Endometrial microvascular endothelial cells (primary cell): ENCODE measurements around a stretch of chr20.

GRCh38 chr20:4011100-4011637 lies 4.2 kb downstream of the RNF24 start:
- RAMPAGE, long total RNA = no peak

DNA sequence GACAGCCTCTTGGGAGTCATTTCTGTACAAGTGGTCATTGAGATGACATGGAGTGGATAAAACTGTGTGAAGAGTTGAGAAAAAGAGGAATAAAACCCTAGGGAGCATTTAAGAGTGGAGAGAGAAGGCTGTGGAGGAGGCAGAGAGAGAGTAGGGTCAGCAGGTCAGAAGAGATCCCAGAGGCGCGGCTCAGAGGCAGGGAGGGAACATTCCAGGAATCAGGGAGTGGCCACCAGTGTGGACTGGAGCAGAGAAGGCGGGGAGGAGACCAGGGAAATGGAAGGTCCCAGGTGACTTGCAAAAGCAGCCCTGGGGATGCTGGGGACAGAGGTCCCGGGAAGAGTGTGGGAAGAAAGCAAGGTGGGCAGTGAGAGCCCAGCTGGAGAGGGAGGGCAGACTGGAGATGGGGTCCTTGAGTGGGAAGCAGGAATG lies 31.6 kb downstream of the ADRA1D start:
- RAMPAGE, long total RNA = no peak

DNA sequence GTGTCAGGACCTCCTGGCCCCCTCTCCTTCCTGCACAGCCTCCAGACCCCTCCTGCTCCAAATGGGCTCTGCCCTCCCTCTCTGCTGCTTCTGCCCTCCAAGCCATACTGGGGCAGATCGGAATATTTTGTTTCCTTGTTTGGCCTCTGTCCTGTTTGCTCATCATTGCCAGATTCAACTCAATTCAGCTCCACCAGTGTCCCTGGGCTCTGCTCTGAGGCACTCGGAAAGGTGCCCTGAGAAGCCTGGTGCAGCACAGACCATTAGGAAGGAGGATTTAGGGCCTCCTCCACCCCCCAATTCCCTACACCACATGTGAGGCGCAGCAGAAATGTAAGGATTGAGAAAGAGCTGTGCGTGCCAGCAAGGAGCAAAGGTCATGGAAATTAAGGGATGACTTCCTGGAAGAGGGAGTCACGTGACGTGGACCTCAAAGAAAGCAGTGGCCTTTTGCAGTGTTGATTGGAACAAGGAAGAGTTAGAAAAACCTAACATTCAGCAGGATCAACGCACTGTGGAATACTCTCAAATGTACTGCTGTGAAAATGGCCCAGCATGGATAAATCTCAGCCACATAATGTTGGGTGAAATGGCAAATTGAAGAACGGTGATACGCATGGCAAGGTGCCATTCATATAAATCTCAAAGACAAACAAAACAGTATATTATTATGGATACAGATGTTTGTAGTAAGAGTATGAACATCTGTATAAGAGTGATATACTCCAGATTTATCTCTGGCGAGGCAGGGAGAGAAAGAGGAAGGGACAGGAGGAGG lies 4.2 kb downstream of the ADRA1D start:
- RAMPAGE, long total RNA = no peak

DNA sequence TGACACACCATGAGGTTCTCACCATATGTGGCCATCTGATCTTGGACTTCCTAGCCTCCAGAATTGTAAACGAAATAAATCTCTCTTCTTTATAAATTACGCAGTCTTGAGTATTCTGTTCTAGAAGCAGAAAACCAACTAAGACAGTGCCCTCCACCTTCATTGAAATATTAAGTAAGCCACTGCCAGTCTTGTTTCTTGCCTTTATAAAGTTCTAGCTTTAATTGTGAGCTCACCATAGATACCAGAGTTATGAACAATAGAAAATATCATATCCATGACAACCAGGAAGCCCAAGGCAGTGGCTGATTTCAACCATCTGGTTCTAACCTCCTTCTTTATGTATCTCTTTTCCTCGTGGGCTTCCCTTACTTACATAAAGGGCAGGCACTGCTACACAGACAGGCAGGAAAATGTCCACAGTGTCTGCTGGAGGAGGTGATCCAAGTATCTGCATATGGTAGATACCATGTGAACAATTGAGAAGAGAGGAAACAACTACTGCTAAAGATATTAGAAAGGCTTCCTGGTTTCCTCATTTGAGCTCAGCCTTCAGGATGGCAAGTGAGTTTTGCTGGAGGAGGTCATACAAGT lies 29.8 kb upstream of the PRNP start:
- RAMPAGE, long total RNA = no peak

GRCh38 chr20:4666012-4666705 lies 20.1 kb upstream of the PRNP start:
- RAMPAGE, long total RNA = no peak

GRCh38 chr20:4703622-4704355 lies 17.5 kb downstream of the PRNP start:
- RAMPAGE, long total RNA = no peak

DNA sequence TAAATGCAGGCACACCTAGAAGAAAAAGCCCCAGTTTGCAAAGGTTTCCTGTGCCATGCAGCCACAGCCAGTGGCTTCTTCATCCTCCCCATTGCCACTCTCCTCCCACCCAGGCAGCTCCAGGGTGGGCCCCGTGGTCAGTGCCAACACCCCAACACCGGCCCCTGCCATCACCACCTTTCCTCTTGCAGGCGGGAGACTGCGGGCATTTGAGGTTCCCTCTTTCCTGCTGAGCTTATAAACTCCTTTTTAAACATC lies 62.5 kb upstream of the RASSF2 start:
- RAMPAGE, long total RNA = no peak

GRCh38 chr20:4886571-4887174 lies 63.3 kb upstream of the RASSF2 start:
- RAMPAGE, long total RNA = no peak

GRCh38 chr20:4918571-4918854 lies 82.8 kb downstream of the SLC23A2 start:
- RAMPAGE, long total RNA = no peak

DNA sequence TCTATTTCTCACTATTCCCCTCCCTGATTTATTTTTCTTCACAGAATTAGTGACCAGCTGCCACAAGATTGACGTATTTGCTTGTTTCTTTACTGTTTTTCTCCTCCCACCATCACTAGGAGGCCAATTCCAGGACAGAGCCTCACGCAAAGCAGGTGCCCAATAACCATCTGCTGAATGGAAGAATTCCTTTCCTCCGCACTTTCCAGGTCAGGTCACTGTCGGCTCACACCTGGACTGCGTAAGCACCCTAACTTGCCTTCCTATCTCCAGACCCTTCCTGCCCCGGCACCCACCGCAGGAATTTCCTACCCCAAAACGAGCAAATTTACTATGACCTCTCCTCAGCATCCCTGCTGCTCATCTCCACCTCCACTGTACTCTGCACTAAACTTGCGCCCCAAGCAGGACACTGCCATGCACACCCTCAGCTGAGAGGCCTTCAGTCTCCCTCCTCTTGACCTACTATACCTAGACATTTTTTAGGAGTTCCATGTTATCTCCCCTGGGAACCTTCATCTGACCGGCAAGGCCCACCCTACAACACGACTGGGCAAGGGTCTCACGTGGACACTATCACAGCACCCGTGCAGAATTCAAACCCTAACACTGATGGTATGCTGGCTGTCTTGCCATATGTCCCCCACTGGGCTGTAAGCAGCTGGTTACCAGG lies 75.8 kb downstream of the SLC23A2 start:
- RAMPAGE, long total RNA = no peak

- RAMPAGE, long total RNA = start-site peak on the minus strand at chr20:5126561-5126645, 82 and 94 reads in 2 replicates
Observed at GRCh38 chr20:5126298-5126643, 537 bp upstream of the CDS2 start.

DNA sequence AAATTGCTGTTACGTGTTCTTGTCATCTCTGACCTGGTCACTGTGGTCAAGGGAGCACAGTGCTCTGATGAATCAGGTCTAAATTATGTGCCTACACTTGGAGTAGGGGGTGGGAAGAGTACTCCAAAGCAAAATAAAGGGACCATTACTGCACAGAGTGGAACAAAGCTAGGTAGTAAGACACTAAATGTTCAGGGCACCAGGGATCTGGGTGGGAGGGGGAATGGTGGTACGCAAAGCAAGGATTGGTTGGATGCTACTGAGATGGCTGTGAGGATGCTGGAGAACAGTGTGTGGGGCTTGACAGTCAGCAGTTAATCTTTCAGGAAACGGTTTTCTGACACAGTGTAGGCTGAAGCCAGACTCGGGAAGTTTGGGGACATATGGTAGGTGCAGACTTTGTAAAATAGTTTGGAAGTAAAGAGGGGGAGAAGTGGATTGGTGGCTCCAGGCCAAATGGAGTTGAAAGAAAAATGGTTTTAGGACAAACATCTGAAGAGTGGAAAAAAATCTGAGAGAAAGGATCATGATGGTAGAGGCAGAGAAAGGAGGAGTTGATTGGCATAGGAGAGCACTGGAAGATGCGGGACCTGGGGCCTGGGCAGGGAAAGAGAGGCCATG lies 30.2 kb downstream of the CDS2 start:
- RAMPAGE, long total RNA = no peak

- RAMPAGE, long total RNA = no peak
Observed at GRCh38 chr20:5170938-5171867, 44.4 kb downstream of the CDS2 start.

GRCh38 chr20:5202485-5202892 lies 75.7 kb downstream of the CDS2 start:
- RAMPAGE, long total RNA = no peak

DNA sequence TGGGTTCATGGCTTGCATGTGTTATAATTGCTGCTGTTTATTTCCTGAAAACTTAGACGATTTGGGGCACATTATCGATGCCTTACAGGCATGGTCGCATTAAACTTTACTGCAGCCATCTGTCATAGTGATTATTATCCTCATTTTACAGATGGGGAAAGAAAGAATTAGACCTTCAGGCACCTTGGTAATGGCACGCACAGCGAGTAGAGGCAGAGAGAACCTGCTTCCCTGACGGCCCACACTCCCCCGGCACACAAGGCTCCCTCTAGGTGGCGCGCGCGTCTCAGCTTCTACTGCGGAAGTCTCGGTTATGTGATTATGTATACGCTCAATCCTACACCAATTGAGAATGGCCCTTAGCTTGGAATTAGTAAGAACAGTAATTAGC lies 81.3 kb downstream of the GPCPD1 start:
- RAMPAGE, long total RNA = no peak

- RAMPAGE, long total RNA = no peak
Observed at GRCh38 chr20:5545149-5546325, 65.3 kb downstream of the GPCPD1 start.

DNA sequence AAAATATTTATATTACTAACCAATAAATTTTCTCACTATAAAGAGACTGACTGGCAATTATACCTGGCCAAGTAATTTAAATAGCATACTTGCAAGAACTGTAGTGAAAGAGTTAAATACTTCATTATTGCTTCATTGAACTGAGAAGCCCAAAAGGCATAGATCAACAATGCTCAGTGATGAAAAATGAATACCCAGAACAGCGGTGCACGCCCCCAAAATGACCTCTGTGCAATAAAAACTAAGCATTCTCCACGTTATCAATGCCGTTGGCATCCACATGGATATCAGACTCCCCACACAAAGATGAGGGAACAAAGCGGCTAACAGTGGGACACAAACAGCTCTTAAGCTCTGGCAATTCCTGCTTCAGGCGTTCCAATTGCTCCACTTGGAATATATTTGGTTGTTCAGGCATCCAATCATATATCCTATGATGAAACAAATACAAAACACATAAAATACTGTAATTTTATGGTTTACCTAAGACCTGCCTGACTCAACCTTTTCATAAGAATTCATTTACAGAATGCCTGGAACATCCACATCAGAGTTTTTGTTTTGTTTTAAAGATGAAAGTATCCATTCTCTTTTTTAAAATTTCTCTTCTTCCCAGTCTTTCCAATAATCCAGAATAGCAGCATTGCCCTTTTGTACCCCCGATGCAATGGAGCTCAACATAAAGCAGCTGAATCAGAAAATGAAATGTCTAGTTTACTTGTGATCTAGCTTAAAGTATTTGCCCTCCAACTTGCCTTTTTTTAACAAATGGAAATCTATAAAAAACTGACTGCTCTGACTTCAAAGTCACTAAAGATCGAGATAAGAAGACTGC lies 63.2 kb downstream of the GPCPD1 start:
- RAMPAGE, long total RNA = no peak

GRCh38 chr20:5551632-5552163 lies 59.1 kb downstream of the GPCPD1 start:
- RAMPAGE, long total RNA = no peak

DNA sequence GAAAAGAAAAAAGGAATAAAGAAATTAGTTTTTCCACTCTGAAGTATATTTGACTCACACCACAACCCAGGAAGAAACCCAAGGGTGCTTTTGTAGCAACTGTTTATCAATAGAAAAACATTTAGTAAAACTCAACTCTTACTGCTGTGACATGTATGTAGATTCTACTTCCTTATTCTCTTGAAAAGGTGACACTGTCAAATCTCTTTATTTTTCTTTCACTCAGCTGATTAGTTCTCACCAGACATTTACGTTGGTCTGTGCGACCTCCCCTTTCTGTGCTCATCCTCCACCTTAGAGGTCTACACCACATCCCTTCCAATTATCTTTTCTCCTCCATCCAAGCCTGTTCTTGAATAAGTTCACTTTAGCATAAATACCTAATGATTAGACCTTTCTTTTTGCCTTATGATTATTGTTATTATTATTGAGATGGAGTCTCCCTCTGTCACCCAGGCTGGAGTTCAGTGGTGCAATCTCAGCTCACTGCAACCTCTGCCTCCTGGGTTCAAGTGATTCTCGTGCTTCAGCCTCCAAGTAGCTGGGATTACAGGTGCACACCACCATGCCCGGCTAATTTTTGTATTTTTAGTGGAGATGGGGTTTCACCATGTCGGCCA lies 39.7 kb upstream of the GPCPD1 start:
- RAMPAGE, long total RNA = no peak

DNA sequence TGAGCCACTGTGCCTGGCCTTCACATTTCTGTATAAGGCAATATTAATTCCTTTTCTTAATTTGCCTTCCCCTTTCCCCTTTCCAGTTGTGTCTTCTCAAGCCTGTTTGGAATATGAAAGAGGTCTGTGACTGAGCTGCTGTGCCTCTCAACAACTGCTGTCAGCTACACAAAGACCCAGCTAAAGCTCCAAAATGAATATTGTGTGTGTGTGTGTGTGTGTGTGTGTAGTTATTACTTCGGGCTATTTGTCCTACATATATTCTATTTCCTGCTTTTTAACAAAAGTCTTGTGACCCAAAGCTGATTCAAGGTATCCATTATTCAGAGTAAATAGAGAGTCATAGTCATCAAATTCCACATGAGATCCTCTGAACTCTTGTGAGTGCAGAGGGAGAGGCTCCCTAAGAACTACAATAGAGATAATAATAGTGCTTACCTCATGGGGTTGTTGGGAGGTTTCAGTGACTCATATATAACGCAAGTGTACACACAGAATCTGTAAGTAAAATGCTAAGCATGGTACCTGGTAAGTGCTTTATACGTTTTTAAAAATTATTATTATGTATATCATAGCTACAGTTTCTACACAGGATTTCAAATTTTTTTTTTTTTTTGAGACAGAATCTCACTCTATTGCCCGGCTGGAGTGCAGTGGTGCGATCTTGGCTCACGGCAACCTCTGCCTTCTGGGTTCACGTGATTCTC lies 43.7 kb upstream of the GPCPD1 start:
- RAMPAGE, long total RNA = no peak